Osteocyte (in vitro differentiated cells): ENCODE data around the gene GZMA.

- PRO-cap: no peak
Measured at GRCh38 chr5:52773973-52774568, 13.6 kb upstream of the ITGA1 start.

DNA sequence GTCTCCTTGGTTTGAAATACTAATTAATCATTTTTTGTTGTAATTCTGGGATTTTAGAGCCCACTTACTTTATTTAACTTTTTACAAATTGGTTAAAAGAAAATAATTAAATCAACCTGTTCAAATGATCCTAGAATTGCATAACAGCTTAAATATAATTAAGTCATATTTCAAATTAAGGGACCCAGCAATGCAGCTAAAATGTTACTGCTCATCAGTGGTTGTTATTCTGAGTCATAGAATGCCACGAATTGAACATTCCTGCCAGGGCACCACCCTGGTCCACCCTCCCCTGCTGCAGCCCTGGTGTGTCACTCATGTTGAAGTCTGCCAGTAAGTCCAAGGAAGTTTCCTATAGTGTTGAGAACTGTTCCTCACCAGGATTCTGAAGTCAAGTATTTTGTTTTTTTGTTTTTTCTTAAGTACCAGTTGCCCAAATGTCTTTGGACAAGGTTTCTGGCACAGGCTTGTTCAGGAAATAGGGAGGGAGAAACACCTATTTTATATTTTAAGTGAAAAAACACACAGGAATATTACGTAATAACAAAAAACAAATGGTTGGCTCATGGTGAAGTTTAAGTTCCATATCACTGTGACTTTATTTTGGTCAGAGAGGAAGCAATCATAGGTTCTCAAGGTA is 4.4 kb upstream of the ITGA1 start:
- PRO-cap: no peak

- PRO-cap: unidirectional peak, minus-strand start at chr5:52799153; bidirectional peak, plus-strand start at chr5:52799597, minus-strand start at chr5:52799354
Measured at GRCh38 chr5:52798951-52799839, 11.5 kb downstream of the ITGA1 start.

- PRO-cap: no peak
Measured at GRCh38 chr5:52801270-52801870, 13.7 kb downstream of the ITGA1 start.

GRCh38 chr5:52813874-52814077 is 26.1 kb downstream of the ITGA1 start:
- PRO-cap: no peak

GRCh38 chr5:52989701-52990679 is 838 bp downstream of the ITGA2 start:
- PRO-cap: no peak

GRCh38 chr5:53006674-53007413 is 17.7 kb downstream of the ITGA2 start:
- PRO-cap: no peak

DNA sequence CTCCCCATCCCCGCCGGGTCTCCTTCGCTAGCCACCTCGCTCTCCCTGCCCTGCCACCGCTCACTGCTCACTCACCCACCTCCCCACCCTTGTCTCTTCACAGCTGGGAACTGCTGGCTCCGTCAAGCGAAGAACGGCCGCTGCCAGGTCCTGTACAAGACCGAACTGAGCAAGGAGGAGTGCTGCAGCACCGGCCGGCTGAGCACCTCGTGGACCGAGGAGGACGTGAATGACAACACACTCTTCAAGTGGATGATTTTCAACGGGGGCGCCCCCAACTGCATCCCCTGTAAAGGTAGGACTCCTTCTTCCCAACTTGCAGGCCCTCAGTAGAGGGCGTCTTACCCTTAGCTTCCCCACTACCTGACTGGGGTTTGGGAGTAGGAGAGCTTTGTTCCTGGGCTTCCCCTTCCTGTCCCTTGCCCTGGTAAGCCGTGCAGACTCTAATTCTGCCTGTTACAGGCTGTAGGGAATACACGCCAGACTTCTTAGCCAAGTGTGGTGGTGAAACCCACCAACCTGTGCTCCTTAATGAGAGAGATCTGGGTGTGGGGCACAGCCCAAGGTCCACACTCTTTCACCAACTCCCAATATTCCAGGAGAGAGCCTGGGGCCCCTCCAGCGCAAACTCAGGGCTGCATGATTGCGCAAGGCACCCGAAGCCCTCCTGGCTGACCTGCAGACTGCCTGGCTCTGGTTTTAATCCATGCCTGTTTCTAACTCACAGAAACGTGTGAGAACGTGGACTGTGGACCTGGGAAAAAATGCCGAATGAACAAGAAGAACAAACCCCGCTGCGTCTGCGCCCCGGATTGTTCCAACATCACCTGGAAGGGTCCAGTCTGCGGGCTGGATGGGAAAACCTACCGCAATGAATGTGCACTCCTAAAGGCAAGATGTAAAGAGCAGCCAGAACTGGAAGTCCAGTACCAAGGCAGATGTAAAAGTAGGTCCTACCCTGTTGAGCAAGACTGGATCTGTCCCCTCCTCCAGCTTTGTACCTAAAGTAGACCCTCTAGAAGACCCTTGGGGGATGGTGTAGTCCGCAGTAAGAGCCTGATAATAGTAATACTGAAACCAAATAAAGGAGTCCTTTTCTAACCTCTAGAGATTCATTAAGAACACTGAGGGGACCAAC is 2.7 kb downstream of the FST start:
- PRO-cap: no peak

DNA sequence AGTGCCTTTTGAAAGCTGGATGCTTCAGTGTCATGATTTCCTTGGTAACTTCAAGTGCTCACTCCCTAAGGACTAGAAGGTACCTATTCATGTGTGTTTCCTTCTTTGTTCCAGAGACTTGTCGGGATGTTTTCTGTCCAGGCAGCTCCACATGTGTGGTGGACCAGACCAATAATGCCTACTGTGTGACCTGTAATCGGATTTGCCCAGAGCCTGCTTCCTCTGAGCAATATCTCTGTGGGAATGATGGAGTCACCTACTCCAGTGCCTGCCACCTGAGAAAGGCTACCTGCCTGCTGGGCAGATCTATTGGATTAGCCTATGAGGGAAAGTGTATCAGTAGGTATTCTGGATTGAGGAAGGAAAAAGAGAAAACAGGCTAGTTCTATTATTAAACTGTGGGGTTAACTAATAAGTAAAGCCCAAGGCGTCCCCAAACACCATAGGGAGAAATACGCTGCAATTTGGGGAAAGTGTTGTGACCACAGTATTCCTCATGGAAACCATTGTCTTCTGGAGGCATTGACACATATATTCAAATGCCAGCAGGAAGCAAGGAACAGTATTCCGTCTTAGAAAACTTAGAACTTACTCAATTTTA is 3.6 kb downstream of the FST start:
- PRO-cap: no peak

DNA sequence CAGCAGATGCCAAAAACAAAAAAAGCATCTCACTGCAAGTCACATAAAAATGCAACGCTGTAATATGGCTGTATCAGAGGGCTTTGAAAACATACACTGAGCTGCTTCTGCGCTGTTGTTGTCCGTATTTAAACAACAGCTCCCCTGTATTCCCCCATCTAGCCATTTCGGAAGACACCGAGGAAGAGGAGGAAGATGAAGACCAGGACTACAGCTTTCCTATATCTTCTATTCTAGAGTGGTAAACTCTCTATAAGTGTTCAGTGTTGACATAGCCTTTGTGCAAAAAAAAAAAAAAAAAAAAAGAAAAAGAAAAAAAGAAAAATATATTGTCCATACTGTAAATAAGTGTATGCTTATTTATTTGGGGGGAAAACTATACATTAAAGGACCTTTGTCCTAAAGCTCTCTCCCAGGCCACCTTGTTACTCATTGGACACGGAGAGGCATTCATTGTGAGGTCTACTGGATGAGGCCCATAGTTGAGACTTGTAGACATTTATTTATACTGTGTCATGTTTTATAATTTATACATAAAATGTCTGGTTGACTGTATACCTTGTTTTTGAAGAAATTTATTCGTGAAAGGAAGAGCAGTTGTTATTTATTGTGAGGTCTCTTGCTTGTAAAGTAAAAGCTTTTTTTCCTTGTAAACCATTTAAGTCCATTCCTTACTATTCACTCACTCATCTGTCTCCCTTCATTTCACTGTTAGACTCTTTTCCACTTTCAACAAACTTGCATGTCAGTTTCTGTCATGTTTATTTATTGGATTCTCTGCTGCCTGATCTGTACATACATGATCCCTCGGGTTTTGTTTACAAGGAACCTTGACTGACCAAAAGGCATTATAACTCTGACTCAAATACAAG is 5.6 kb downstream of the FST start:
- PRO-cap: no peak

- PRO-cap: no peak
Measured at GRCh38 chr5:53926600-53927213, 366.3 kb downstream of the NDUFS4 start.

GRCh38 chr5:54007860-54008960 is 302.2 kb downstream of the ARL15 start:
- PRO-cap: no peak

DNA sequence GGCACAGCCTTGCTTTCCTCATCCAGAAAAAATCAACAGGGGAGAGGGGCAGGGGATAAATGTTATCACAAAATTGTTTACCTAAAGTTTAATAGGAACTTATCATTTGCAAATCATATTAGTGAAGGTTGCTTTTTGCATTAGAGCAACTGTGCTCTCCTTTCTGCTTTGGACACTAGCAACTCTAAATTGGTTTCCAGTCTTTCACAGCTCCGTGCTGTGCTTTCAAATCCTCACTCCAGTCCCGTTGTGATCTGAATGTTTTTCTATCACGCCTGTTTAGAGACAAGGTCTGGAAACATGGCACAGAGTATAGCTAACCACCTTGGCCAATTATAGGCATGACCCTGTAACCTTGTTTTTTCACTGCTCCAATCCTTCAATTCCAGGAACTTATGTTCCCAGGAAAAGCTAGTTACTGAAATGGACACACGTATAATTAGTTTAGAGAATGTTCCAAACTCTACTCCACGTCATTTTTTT is 55.6 kb downstream of the ARL15 start:
- PRO-cap: no peak

- PRO-cap: no peak
Measured at GRCh38 chr5:54469645-54470116, 14.2 kb downstream of the HSPB3 start.

GRCh38 chr5:54670910-54671752 is 153.6 kb downstream of the SNX18 start:
- PRO-cap: no peak

DNA sequence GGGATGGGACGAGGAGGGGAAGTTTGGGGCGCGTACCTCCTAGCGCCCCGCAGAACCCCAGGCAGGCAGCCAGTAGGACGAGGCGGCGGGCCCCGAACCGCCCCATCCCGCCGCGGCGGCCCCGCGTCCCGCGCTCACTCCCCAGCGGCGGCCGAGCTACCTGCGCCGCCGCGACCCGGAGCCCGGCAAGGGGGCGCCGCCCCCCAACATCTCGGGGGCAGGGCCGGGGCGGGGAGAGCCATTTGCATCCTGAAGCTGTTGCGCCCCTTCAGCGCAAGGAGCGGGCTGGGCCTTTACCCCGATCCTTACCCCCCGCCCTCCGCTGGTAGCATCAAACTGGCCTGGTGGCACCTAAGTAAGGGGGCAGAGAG is 101.4 kb downstream of the ESM1 start:
- PRO-cap: no peak

- PRO-cap: no peak
Measured at GRCh38 chr5:55102328-55102957, at the start of gene GZMA. GZMA (plus strand) TSS chr5:55102646.

DNA sequence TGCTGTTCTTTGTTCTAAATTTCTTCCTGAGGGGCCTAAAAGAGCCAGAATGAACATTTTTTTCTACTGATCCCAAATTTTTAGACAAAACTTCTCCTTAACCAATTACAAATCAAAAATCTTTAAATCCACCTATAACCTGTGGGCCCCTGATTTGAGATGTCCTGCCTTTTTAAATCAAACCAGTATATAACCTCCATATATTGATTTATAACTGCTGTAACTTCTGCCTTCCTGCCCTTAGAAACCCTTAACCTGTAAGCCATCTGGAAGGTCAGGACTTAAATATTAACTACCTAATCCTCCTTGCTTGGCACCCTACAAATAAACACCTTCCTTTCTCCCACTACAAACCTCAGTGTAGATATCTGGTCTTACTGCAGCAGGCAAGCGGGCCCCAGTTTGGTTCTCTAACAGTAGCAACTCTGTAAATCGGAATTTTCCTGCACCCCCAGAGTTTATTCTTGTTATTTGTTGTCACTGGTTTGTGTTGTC is 83.9 kb downstream of the MTREX start:
- PRO-cap: no peak

DNA sequence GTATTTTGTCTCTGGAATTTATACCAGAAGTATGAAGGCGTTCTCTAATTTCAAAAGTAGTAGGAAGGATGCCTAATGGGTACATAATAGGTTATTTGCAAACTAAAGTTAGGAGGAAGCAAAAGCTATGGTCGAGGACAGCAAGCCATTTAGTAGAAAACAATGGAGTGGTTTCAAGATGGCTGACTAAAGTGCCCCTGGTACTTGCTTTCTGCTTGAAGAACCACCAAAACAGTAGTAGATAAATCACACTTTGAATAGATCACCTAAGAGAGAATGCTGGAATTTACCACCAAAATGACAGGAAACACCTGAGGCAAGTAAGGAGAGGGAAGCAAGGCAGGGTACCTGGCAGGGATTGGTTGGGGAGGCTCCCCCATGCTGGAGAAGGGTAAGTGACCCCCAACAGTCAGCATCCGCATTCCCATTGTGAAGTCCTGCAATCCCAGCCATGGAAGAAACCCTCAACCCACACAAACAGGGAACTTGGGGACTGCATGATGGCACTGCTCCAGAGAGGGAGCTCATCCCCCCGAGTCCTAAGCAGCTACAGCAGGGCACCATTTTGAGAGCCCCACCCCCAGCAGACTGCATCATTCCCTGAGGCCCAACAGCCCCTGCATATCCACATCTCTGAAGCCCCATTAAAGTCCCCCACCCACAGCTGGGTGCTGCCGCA is 105.5 kb downstream of the PLPP1 start:
- PRO-cap: no peak

DNA sequence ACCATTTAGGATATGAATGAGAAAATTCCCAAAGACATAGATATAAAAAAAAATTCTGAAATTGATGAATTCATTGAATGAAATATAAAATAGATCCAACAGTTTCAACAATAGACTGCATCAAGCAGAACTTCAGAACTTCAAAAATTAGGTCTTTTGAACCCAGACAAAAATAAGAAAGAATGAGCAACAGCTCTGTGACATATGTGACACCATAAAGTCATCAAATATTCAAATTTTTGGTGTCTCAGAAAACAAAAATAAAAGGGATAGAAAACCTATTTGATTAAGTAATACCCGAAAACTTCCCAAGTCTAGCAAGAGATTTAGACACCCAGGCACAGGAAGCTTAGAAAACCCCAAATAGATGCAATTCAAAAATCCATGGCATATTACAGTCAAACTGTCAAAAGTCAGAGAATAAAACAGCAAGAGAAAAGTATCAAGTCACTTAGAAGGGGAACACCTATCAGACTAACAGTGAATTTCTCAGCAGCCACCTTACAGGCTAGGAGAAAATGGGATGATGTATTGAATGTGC is 103.8 kb downstream of the PLPP1 start:
- PRO-cap: no peak